Measurements from ENCODE around the gene POU4F2.

GRCh38 chr4:144644791-144645531 lies 995 bp upstream of the HHIP start:
- PRO-cap = no peak

DNA sequence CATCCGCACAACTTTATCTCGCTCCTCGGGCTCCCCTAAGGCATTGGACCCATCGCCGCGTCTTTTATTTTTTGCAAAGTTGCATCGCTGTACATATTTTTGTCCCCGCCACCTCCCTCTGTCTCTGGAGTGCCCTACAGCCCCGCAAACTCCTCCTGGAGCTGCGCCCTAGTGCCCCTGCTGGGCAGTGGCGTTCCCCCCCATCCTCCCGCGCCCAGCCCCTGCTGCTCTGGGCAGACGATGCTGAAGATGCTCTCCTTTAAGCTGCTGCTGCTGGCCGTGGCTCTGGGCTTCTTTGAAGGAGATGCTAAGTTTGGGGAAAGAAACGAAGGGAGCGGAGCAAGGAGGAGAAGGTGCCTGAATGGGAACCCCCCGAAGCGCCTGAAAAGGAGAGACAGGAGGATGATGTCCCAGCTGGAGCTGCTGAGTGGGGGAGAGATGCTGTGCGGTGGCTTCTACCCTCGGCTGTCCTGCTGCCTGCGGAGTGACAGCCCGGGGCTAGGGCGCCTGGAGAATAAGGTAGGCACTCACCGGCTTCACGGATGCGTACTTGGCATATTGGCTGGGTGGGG lies 566 bp downstream of the HHIP start:
- PRO-cap = no peak

DNA sequence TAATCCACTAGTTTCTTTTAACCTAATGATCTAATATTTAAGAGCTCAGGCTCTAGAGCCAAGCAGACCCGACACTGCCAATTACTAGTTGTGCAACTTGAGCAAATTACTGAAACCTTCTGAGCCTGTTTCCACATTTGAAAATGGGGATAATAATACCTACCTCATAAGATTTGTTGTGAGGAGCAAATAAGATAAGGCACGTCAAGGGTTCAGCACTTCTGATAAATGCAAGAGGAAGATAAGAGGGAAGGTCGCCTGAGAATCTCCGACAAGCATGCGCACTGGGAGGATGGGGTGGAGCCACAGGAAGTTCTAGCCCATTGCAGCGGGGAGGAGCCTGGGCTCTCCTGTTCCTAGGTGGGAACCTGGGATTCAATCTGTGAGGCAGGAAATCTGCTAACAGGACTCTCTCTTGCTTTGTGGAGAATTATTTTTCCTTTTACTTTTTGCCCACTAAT lies 141.4 kb upstream of the SMAD1 start:
- PRO-cap = no peak

- PRO-cap = no peak
These were observed 42.4 kb upstream of the SMAD1 start for GRCh38 chr4:145439314-145439592.

GRCh38 chr4:145492298-145493054 lies 10.8 kb downstream of the SMAD1 start:
- PRO-cap = no peak

- PRO-cap = no peak
These were observed 46.5 kb downstream of the ZNF827 start for GRCh38 chr4:145892043-145892611.

- PRO-cap = no peak
These were observed 2.1 kb downstream of the ZNF827 start for GRCh38 chr4:145936444-145937099.

DNA sequence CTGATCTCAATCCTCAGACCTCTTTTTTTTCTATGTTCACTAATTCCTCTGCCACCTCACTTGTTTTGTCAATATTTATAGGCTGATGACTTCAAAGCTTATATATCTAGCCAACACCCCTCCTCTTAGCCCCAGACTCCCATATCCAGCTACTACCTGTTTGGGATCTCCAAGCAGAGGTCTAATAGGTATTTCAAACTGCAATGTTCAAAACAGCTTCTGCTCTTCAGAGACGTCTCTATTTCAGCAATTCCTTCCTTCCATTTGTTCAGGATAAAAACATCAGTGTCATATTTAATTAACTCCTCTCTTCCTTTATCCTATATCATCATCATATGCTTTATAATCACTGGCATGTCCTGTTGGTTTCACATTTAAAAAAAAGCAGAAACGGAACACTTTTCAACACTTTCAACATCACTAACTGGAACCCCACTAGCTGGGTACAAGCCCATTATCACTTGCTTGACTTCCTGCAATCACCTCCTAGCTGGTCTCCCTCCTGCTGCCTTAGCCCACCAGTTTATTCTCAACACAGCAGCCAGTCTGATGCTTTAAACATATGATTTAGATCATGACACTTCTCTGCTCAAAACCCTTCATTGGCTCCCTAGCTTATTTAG lies 116.5 kb upstream of the LSM6 start:
- PRO-cap = no peak

GRCh38 chr4:146235367-146236122 lies 21.2 kb downstream of the REELD1 start:
- PRO-cap = no peak

DNA sequence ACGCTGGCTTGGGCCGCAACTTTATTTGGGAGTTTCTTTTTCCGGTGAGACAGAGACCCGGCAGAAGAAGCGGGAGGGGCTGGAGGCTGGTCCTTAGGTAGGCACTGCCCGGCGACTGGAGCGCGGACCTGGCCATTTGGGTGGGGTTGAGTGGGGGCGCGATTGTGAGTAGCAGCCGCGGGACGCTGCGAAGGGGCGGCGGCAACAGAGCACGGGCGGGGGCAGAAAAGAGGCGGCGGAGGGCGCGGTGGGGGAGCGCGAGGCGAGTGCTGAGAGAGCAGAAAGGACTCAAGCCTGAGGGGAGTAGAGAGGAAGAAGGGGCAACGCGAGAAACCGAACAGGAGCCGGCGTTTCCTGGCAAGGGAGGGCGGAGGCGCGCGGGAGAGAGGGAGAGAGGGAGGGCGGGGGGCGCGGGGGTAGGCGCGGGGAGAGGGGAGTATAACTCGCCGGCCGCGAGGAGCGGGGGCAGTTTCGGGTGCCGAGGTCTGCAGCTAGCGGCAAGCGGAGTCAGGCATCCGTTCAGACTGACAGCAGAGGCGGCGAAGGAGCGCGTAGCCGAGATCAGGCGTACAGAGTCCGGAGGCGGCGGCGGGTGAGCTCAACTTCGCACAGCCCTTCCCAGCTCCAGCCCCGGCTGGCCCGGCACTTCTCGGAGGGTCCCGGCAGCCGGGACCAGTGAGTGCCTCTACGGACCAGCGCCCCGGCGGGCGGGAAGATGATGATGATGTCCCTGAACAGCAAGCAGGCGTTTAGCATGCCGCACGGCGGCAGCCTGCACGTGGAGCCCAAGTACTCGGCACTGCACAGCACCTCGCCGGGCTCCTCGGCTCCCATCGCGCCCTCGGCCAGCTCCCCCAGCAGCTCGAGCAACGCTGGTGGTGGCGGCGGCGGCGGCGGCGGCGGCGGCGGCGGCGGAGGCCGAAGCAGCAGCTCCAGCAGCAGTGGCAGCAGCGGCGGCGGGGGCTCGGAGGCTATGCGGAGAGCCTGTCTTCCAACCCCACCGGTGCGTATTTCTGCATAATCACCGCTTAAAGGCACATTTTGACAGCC lies at the start of gene POU4F2:
Gene POU4F2 (plus strand): TSS at position 468 of the 1,050 bp plus-strand sequence.
- PRO-cap = no peak

- PRO-cap = no peak
These were observed 171.7 kb upstream of the TTC29 start for GRCh38 chr4:147117267-147117804.

GRCh38 chr4:147409069-147409369 lies 71.9 kb upstream of the EDNRA start:
- PRO-cap = no peak

GRCh38 chr4:147772438-147773186 lies 40.7 kb downstream of the ARHGAP10 start:
- PRO-cap = no peak

DNA sequence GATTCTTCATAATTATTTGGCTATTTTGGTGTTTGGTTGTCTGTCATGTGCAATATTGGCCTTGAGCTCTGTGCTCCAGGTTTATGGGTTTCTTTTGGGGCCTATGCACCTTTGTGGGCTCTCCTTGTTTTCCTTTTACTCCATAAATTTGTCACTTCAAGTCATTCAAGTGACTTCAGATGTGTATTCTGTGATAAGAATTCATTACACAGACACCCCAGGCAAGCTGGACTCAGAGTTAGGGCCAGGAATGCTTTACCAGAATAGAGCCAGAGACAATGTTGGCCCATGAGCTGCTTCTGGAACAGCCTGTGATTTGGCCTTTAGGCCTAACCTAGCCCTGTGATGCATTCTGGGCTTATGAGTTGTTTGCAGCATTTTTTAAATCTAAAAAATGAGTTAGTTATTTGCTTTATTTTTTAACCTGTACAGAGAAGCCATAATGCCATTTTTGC lies 84.4 kb downstream of the ARHGAP10 start:
- PRO-cap = no peak

DNA sequence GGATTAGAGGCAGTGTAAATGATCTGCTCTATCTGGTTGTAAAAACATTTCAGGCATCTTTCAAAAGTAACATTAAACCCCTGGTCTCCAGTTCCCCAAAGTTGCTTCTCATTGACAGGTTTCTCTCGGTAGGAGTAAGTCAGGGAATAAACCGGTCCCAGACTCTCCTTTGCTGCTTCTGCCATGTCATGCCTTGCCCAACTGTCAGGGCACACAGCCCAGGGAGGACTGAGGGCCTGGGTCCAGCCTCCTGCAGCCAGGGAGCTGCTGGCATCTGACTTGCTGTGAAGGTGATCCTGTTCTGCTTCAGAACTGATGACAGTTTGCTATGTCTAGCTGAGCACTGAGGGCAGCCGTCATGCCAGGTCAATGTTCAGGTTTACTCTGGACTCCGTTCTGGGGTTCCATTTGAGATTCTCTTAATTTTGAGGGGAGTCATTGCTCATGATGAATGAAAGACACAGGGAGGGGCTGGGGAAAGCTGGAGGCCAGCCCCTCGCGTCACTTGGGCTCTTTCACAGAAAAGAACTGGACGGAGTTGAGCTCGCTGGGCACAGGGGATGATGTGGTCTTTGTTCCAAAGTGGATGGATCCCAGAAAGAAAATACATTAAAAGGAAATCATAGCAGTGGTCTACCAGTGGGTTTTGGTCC lies 312.4 kb downstream of the ARHGAP10 start:
- PRO-cap = no peak

- PRO-cap = no peak
These were observed 119.7 kb downstream of the NR3C2 start for GRCh38 chr4:148322227-148323159.

DNA sequence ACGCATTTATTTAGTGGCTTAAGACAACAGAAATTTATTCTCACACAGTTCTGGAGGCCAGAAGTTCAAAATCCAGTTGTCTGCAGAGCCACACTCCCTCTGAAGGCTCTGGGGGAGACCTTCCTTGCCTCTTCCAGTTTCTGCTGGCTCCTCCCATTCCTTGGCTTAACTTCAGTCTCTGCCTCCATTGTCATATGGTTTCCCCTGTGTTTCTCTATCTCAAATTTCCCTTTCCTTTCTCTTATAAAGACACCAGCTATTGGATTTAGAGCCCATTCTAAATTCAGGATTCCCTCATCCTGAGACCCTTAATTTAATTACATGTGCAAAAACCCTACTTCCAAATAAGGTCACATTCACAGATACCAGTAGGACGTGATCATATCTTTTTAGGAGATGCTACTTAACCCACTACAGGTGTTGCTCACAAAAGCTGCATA lies 44.3 kb downstream of the NR3C2 start:
- PRO-cap = no peak

DNA sequence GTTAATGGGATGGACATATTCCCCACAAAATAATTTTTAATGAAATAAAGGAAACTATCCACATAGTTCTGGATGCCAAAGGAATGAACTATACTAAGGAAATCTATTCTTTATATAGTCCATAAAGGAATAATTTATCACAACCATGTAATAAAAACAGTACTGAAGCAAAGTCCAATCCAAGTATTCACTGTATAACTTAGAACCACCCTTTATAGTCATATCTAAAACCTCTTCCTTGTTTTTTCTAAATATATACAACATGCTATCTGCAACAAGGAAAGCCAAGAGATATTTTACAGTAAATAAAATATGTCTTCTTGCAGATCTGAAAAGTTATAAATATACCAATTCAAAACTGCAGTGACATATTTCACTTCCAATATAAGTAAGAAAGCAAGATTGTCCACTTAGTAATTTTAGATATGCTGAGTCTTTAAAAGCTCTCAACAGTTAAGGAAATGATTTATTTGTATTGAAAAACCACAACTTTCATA lies 8.1 kb downstream of the NR3C2 start:
- PRO-cap = no peak

DNA sequence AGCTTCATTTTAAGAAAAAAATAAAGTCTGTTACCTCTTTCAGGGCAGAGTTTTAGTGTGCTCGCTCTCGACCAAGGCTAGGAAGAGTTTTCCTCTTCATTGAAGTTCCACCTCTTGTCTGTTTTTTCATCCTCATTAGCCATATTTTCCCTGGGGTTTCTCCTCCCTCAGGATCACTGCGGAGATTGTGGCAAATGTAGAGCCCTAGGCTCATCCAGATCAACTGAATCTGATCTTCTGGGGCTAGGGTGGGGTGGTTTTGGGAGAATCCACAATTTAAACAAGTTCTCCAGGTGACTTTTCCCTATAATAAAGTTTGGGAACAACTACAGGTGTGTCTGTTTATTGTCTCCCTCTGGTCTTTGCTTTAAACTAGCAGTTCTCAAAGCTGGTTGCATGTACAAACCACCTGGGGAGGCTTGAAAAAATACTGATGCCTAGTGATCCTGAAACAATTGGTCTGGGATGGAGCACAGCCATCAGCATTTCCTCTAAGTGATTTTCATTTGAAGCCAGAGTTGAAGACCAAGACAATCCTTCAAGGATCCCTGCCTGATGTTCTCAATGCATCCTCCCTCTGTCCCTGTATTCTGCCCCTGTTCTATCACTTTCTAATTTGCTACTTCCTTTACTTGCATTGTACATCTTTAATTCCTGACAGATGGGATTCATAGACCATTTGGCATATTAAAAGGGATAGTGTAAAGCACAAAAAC lies 238.2 kb upstream of the NR3C2 start:
- PRO-cap = no peak

GRCh38 chr4:150362108-150362793 lies 219.7 kb upstream of the MAB21L2 start:
- PRO-cap = no peak

Data from neutrophil (primary cell).